Gallbladder (tissue), 1 donor: ENCODE measurements around the gene PASK.

DNA sequence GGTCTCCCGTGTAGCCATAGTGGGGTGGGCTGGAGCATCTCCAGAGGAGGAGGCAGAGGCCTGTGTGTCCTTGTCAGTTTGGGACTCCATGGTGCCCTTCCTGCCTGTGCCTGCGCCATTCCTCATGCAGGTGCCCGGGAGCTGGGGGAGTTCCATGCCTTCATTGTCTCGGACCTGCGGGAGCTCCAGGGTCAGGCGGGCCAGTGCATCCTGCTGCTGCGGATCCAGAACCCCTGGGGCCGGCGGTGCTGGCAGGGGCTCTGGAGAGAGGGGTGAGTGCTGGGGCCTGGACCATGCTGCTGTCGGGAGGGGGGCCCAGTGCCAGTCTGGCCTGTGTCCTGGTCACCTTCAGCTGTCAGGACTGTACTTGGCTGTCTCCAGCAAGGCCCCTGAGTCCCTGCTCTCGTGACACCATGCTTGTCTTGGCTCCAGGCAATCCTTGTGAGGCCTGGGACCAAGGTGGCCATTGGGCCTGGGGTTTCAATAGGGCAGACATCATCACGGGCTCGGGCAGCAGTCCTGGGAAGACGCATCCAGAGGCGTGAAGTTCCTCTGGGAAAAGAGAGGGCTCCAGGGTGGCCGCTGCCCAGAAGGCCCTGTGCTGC, 7.3 kb downstream of the CAPN10 start:
- PRO-cap, result no peak

DNA sequence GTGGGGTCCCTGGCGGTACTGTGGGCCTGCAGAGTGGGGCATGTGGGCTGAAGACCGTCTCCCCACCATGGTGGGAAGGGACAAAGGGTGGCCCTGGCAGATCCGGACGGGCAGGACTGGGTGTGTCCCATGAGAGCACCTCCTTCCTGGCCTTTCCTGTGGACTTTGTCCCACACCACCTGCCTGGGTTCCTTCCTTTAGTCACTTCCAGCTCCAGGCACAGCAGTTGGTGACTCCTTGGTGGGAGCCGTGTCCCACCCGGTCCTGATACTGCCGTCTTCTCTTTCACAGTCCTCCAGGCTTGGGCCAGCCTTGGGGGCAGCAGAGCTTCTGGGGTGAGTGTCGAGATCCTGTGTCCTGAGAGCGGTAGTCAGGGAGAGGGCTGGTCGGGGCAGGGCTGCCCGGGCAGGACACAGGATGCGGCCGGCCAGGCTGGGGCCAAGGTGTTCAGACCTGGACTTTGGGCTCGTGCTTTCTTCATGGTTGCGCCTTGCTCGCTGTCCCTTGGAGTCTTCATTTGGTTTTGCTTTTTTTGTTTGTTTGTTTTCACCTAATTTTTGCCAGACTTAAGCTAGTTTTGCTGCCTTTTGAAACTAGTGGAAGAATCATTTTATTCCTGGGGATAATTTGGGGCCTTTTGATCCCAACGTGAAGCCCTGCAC, 18.8 kb downstream of the CAPN10 start:
- PRO-cap, result bidirectional peak, plus-strand start at position 204 of the sequence, minus-strand start at position 118 of the sequence

- PRO-cap, result no peak
Measured at GRCh38 chr2:240623772-240624181, 1.5 kb upstream of the GPR35 start.

- PRO-cap, result no peak
Measured at GRCh38 chr2:240819533-240820048, 428 bp downstream of the KIF1A start.

- PRO-cap, result no peak
Measured at GRCh38 chr2:240864319-240865069, 4.1 kb upstream of the AGXT start.

DNA sequence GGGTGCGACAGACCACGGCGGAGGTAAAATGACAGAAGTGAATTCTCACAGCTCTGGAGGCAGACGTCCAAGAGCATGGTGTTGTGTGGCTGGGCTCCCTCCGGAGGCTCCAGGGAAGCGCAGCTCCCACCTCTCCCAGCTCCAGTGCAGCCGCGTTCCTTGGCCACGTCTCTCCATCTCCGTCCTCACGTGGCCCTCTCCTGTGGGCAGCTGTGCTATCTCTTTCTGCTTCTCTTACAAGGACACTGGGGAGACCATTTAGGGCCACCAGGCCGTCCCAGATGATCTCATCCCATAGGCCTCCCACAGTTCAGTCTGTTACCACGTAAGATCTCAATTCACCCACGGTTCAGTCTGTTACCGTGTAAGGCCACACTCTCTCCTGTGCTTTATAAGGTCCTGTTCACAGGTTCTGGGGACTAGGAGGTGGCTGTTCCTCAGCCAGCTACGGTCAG, 2.8 kb upstream of the MAB21L4 start:
- PRO-cap, result no peak

DNA sequence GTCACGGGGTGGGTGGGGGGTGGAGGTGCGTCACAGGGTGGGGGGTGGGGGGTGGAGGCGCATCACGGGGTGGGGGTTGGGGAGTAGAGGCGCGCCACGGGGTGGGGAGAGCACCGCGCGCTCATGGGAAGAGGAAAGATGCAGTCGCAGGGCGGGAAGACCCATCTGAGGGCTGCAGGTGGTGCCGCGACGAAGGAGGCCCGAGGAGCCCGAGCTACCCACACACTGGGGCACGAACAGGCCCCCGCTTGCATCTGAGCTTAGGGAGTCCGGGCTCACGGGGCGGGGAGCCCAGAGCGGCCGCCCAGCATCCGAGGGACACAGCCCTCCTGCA, 37.6 kb downstream of the SNED1 start:
- PRO-cap, result no peak

DNA sequence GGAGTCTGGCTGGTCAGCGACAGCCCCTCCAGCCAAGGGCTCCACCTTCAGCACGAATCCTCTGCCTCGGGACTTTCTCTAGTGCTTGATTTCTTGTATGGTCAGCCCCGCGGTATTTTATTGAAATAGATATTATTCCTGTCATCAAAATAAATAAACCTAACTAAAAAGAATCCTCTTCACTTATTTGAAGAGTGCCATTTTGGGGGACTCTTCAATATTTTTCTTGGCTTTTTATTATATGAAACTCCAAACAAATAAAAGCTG, 9.6 kb upstream of the MTERF4 start:
- PRO-cap, result no peak

DNA sequence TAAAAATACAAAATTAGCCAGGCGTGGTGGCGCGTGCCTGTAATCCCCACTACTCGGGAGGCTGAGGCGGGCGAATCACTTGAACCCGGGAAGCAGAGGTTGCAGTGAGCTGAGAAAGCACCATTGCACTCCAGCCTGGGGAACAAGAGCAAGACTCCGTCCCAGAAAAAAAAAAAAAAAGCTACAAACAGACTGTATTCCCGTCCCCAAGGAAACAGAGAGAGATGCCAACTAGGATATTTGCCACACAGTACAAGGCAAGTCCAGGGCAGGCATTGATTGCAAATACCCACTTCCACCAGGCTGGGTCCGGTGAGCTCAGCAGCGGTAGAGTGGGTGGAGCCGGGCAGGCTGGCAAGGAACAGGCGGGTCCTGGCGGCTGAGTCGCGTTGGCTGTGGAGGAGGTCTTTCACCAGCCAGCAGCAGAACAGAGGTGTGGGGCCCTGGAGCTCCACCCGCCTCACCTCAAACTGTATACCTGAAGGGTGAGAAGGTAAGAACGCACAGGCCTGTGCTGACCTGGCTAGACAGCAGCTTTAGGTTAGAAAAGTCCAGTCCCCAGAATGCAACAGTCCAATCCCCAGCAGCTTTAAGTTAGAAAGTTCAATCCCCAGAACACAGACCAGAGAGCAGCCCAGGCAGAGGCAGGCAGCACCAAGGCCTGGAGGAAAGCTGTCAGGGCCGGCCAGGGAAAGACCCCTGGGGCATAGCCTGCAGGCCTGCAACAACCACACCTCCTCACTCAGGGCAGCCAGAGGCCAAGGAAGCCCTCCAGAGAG, 21.8 kb upstream of the MTERF4 start:
- PRO-cap, result no peak

- PRO-cap, result no peak
Measured at GRCh38 chr2:241148674-241149101, 584 bp downstream of the PASK start.

DNA sequence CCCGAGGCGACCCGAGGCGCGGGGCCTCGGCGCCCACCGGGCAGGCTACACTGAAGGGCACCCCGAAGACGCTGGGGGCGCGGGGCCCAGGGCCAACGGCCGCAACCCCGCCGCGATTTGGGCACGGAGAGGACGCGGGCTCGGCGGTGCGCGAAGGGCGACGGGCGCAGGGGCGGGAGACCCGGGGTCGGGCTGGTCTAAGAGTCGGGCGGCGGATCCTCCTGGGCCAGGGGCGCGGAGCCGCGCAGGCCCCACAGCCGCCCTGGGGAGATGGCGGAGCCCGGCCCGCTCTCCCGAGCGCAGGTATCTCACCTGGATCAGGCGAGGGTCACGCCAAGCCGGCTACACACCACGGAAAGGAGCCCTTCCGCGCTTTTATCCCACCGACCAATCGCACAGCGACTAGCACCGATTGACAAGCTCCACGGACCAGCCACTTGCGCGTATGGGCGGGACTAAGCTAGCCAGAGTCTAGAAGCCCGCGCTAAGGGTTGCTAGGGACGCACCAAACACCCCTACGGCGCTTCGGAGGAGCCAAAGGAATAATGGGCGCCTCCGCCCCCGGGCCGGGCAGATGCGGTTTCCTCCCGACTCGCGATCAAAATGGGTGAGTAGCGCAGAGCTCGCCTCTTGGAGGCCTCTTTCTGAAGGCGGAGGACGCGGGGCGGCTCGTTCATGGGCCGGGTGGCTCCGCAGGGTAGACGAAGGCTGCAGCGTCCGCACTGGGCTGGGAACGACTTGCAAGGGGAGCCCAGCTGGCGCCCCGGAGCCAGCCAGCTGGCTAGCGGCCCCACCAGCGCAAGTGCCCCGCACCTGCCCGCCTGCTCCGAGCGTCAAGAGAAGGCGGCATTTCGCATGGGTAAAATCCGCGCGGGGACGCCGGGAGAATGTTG, at the start of gene PASK:
Gene PASK (minus strand): TSS at position 371 of the 893 bp plus-strand sequence.
- PRO-cap, result no peak

- PRO-cap, result bidirectional peak, plus-strand start at chr2:241272165, minus-strand start at chr2:241271924
Measured at GRCh38 chr2:241271621-241272271, 43.7 kb downstream of the HDLBP start.

GRCh38 chr2:241496843-241497485, 11.4 kb downstream of the STK25 start:
- PRO-cap, result no peak

DNA sequence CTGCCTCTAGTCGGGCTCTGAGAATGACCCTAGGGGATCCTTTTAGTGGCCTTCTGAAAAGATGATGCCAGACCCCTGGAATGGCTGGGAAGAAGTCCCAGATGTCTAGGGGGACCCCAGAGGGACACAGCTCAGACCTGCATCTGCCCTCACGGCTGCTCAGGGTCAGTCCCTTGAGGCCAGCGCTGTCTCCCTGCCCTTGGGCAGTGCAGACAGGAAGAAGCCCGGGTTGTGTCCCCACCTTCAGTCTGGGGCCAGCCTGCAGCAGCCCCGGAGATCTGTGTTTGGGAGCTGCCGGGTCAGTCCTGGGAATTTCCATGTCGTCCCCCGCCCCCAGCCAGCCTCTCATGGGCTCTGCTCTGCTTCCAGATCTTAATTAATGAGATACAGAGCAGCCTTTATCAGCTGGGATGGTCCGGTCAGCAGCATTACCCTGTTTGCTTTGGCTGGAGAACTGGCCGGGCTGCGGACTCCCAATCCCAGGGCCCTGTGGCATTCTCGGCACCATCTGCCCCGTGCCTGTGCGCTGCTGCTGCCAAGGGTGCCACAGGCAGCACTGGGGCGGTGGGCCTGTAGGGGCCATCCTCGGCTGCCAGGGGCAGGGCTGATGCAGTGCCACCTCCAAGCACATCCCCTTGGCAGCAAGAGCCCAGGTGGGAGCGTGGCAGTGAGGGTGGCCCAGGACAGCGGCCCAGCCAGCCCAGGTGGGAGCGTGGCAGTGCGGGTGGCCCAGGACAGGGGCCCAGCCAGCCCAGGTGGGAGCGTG, 2.4 kb downstream of the BOK start:
- PRO-cap, result no peak

DNA sequence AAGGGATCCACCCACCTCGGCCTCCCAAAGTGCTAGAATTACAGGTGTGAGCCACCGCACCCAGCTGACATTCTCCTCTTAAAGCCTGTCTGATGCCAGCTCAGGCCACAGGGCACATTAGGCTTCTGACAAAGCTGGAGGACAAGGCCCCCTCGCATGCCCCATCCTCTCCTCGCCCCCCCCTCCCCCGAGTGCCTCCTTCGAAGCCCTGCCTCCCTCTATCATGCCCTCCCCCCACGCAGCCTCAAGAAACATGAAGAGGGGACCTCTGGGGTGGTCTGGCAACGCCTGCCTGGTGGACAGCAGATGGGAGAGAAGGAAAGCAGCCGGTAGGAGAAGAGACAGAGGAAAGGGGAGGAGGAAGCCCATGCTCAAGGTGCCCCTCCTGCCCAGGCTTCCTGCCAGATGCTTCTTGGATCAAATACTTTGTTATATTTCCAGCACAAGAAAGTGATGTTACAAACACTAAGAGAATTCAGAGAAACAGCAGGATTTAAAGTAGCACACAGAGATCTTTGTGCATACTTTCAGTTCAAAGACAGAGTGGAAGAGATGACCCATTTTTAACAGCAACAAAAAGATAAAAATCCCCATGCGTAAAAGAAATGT, 18.9 kb downstream of the BOK start:
- PRO-cap, result no peak

DNA sequence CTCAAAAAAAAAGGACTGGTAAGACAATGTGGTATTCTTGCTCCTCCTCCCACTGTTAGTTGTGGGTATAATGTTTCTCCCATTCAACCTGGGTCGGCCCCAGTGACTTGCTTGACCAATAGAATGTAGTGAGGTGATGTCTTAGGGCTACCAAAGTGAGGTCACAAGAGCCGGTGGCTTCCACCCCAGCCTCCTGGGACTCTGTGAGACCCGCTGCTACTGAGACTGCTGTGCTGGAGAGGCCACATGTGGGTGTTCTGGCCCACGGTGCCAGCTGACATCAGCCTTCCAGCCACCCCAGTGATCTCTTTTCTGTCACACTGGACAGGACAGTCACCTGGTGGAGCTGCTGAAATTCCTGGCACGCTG, 6.8 kb upstream of the ING5 start:
- PRO-cap, result no peak

GRCh38 chr2:241817279-241817908, 8.4 kb downstream of the NEU4 start:
- PRO-cap, result no peak

DNA sequence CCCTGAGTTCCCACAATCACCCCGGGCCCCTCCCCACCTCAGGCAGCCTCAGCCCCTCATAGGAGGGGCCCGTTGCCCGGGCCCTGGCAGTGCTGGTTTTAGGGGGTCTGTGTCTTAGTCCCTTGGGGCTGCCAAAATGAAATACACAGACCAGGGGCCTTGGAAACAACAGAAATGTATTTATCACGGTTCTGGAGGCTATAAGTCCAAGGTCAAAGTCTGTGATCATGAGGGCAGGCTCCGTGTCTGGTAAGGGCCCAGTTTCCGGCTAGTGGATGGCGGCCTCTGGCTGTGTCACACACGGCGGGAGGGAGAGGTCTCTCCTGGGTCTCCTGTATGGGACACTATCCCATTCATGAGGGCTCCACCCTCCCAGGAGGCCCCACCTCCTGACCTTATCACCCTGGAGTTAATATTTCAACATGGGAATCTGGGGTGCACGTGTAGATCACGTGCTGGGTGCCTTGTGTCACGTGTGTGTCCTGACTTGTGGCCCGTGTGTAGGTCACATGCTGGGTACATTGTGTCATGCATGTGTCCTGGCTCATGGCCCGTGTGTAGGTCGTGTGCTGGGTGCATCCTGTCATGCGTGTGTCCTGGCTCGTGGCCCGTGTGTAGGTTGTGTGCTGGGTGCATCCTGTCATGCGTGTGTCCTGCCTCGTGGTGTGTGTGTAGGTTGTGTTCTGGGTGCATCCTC, 9.9 kb downstream of the NEU4 start:
- PRO-cap, result no peak

- PRO-cap, result bidirectional peak, plus-strand start at chr2:241844388, minus-strand start at chr2:241844203
Measured at GRCh38 chr2:241843735-241844692, 14.7 kb downstream of the PDCD1 start.

GRCh38 chr2:241863089-241864223, 4.8 kb upstream of the PDCD1 start:
- PRO-cap, result bidirectional peak, plus-strand start at chr2:241863798, minus-strand start at chr2:241863564